Heart (tissue), 3 donors: Measurements from ENCODE around the genes FBXO40 and PARP14.

DNA sequence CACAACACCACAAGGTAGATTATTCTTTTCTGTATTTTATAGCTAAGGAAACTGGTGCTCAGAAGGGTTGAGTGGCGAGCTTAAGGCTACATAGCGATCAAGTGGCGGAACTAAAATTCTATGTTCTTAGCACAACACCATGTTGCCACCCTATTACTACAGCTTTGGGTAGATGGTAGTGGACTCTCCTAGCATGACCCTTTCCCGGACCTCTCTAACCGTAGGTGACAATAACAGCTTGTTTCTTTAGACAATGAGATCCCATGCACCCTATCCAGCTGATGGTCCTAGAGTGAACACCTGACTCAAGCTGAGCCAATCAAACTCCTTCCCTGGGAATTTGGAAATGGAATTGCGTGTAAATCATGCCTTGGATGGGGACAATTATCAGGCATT lies 4.7 kb downstream of the POPDC2 start:
- RAMPAGE, long total RNA, 2 experiments = no peak in any of the 2 experiments

GRCh38 chr3:119747282-119748026 lies 34.4 kb upstream of the NR1I2 start:
- RAMPAGE, long total RNA, 2 experiments = no peak in any of the 2 experiments

DNA sequence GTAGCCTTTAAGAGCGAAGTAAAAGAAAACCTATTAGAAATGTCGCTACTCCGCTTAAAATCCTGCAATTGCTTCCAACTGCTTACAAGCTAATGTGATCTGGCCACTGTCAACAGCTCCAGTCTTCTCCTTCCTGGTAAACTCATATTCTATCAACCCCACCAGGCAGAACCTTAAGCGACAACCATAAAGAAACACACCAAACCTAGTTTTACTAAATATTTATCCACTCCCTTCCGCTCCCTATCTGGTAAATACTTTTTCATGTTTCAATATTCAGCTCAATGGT lies 110.2 kb downstream of the NR1I2 start:
- RAMPAGE, long total RNA, 2 experiments = no peak in any of the 2 experiments

DNA sequence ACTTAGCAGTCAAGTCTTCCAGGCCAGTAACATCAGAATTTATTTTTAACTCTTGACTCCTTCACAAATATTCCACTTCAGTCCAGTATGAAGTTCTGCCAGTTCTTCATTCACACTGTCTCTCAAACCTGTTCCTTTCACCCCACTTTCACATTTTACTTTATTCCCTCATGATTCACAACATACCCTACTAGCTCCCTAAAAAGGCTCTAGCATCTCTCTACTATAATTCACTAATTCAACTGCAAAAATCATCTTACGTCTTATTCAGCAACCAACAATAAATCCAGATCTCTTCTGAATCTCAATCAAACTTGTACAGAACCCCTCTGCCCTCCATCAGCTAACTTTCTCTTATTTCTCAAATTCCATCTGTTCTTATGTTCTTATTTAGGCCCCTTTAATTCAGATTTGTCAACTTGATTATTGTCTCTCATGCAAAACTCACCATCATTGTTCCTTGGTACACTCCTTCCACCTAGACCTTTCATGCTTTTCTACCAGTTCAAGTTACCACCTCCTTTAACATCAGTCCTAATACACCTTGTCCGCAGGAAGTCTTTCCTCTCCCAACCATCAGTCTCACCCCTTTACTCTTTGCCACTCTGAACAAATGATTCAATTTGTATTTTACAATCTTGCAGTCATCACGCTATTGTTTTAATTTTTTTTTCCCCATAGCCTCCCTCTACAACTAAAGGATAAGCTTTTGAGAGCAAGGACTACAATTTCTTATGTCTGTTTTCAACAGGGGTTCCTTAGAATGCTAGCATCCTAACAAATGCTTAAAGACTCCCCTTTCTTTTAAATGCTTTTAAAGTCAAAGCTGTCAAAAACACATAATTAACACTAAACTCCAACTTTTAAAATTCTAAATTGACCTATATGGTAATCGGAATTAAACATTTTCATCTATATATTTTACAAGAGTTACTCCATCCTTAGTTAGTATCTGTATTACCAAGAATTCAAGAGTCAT lies 3.5 kb downstream of the GSK3B start:
- RAMPAGE, long total RNA, 2 experiments = no peak in any of the 2 experiments

- RAMPAGE, long total RNA, 2 experiments = no peak in any of the 2 experiments
These were observed 8.4 kb upstream of the GSK3B start for GRCh38 chr3:120102434-120103264.

DNA sequence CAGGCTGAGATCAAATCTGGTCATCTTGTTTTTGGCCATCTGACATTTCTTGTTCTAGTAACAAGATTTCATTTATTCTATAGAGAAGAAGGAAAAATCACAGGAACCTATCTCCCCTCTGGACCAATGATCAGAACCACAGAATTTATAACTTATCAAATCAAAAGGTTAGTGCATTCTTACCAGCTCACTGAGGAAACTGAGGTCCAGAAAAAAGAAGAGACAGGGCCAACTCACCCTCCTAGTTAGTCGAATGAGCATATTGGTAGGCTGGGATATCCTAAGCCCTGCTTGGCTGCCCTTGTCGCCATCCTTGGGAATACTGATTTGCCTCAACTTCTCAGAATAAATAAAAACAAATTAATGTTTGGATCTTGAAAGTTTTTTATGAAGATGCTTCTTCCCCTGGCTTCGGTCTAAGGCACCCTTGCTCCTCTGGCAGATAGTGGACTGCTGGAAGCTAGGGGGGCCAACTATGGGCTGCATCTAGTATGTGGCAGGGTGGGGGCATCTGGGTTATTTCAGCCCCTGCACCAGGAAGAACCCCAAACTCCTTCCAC lies 46.5 kb upstream of the LRRC58 start:
- RAMPAGE, long total RNA, 2 experiments = no peak in any of the 2 experiments

DNA sequence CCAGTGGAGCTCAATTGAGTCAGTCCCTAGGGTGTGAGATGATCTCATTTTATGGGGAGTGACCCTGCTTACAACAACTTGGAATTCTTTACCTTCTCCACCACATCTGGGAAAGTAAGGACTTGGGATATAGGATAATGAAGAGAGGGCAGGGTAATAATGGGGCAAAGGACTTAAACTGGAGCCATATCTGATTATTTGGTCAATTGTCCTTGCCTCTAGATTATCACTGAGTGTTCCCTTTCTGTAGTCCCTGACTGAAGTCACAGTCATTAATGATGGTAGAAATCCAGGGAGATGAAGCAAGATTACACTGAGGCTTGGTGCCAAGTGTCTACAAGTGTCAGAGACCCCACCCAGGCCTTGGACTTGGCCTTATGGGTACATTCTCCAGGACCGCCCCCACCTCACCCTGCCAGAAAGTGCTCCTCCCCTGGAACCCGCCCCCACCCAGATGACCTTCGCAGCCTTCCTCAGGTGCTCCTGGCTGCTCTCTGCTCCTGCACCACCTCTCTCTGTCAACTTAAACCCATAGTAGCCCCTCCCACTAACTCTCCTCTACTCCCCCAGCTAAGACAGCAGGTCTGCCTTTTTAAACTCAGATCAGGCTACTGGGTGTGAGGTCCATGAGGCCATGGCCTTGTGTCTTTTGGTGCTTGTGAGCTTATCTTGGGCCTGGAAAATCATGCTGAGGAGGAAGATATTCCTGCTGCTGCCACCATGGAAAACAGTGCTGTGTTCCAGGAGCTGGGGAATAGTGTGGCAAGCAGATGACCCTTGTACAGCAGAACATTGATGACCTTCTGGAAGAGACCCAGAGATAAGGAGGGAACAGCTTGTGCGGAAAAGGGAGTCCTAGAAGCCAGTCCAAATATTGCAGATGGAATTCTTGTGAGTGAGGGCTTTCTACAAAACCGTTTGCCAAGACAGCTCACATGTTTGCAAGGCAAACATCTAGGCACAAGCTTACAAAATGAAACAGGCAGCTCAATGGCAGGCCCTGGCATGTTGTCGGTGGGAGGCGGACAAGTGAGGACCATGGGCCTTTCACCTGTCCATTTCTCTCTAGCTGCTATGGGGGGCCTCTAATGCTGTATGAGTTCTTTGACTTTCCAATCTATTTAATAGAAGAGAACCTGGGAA lies 40.3 kb upstream of the NDUFB4 start:
- RAMPAGE, long total RNA, 2 experiments = no peak in any of the 2 experiments

- RAMPAGE, long total RNA, 2 experiments = no peak in any of the 2 experiments
These were observed 28.8 kb upstream of the NDUFB4 start for GRCh38 chr3:120567299-120567771.

GRCh38 chr3:120615718-120616189 lies 19.6 kb downstream of the NDUFB4 start:
- RAMPAGE, long total RNA, 2 experiments = no peak in any of the 2 experiments

DNA sequence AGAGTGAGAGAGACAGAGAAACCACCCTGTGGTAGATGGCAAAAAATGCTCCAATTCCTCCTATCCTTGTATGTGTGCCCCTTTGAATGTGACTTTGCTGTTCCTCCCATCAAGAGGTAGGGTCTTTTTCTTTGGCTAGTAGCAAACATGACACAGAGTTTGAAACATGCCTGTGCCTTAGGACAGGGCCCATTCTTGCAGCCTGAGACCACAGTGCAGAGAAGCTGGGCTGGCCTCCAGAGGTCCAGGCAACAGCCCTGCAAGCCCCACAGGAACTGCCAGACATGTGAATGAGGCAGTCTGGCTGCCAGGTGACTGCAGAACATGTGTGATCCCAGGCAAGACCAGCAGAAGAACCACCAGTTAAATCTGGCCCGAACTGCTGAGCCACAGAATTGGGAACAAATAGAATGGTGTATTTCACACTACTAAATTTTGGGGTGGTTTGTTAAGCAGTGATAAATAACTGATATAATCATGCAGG lies 1.2 kb upstream of the HGD start:
- RAMPAGE, long total RNA, 2 experiments = no peak in any of the 2 experiments

- RAMPAGE, long total RNA, 2 experiments = no peak in any of the 2 experiments
These were observed 56.3 kb downstream of the POLQ start for GRCh38 chr3:121489219-121490093.

DNA sequence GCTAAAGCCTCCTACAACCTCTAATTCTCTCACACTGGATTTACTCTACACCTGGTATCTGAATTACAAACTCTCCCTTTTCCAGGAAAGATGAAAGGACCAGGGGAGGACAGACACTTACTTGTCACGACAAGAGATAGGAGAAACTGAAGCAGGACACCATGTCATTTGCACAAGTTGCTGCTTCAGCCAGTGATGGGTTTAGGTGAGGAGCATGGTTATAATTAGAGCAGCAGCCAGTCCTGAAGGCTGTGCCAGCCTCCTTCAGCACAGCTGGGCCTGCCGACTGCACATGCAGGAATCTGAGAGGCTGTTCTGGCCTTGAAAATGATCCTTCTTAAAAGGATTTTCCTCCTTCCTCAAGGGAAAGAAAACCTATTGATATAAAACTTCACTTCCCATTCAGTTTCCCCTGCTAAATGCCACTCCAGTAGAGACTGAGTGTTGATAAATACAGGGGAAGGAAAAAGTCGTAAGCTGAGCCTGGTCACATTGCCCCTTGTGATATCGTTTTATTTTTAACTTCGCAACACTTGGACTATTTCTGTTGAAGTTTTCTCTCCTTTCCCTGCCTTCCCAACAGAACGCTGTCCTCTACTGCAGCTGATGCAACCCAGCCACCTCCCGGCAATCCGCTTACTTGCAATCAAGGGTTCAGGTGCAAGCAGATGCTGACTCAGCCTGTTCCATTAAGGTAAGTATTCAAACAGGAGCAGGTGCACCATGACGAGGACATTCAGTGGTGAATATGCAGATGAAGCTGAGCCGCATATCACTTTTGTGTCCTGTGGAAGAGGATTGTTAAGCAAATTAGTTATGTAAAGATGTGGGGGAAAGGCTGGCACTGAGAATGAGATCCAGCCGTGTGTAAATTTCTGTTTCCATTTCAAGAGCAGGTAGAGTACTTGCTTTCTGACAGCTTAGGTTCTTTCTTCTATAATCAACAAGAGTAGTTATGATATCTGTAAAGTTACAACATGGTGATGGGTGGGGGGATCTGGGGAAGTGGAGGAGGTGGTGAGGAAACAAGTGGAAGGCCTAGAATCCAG lies at the start of gene FBXO40:
FBXO40 (plus strand) TSS at position 571 of the 1,049 bp plus-strand sequence.
- RAMPAGE, long total RNA, 2 experiments = start-site peak on the plus strand in 2 of 2 experiments, centred at positions 279 to 609 of the sequence, 140 to 1,894 reads per replicate; start-site peak on the minus strand in 1 of 2 experiments, centred at position 433 of the sequence, 11 reads per replicate

DNA sequence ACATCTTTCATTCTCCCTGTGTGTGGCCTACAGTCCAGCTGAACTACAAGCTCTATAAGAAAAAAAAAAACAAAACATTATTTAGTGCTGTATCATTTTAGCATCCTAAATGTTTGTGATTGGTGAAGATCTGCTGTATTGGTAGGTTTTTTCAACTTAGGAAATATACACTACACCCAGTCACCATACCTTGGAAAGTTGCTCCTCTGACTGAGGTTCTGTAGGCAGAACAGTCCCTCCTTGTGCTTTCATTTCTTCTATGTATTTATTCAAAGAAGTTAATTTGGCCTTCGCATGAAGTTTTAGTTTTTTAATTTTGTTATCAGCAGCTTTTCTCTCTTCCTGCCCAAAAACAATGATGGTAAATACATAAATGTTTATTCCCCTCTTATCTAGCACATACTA lies 20.5 kb downstream of the GOLGB1 start:
- RAMPAGE, long total RNA, 2 experiments = no peak in any of the 2 experiments

GRCh38 chr3:122057602-122058100 lies 2.5 kb downstream of the CD86 start:
- RAMPAGE, long total RNA, 2 experiments = no peak in any of the 2 experiments

GRCh38 chr3:122410644-122411163 lies 5.2 kb downstream of the WDR5B start:
- RAMPAGE, long total RNA, 2 experiments = no peak in any of the 2 experiments

DNA sequence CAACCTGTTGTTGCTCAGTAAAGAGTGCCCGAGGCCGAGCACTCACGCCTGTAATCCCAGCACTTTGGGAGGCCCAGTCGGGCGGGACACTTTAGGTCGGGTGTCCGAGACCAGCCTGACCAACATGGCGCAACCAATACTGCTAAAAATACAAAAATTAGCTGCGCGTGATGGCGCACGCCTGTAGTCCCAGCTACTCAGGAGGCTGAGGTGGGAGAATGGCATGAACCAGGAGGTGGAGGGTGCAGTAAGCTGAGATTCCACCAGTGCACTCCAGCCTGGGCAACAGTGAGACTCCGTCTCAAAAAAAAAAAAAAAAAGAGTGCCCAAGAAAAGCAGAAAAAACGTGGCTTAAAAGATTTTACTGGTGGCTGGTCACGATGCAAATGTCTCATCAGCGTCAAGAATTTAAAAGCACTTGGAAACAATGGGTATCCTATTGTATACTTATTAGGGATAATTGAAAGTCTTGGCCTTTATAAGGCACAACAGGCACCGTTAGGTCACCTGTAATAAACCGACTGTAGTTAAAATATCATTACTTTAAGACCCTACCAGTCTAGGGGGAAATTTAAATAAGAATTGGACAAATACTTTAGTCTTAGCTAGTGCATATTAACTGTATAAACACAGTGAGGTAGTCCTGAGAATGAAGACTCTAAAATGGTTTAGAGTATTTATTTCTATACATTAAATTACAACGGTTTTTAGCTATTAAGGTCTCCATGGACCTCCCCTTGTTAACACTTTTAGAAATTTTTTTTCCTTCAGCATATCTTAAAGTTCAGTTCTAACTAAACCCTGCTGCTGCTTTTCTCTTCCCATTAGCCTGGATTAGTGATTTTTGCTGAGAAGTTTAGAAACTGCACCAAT lies 1.4 kb upstream of the WDR5B start:
- RAMPAGE, long total RNA, 2 experiments = no peak in any of the 2 experiments

GRCh38 chr3:122502067-122502820 lies 12.5 kb downstream of the KPNA1 start:
- RAMPAGE, long total RNA, 2 experiments = no peak in any of the 2 experiments

GRCh38 chr3:122565036-122565352 lies 856 bp downstream of the DTX3L start:
- RAMPAGE, long total RNA, 2 experiments = no peak in any of the 2 experiments

- RAMPAGE, long total RNA, 2 experiments = no peak in any of the 2 experiments
These were observed 712 bp upstream of the PARP14 start for GRCh38 chr3:122679796-122680457.

GRCh38 chr3:122680458-122681442 lies at the start of gene PARP14:
PARP14 (plus strand) TSS chr3:122680839.
- RAMPAGE, long total RNA, 2 experiments = start-site peak on the plus strand in 1 of 2 experiments, at chr3:122680816-122680862 at its widest, 711 reads per replicate